ENCODE measurements around the genes CRHR1 and KPNB1.

DNA sequence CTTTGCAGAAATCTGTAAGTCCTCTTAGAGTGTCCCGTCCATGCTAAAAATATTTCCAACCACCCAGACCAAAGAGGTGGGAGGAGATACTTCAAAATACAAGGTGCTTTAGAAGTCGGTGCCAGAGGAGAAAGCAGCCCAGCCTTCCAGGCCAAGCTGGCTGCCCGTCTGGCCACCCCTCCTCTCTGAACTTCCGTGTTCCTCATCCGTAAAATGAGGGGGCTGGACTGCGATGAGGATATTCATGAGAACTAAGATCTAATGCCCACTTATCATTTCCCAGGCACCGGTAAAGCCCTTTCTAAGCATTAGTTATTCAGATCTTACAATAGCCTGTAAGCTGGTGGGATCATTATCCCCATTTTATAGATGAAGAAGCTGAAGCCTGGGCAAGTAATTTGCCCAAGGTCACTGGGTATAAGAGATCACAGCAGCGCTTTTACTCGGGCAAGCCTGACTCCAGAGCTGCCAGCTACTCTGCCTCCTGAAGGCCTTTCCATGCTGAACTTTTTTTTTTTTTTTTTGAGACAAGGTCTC is 16.3 kb upstream of the SPATA32 start:
- PRO-cap, result no peak

GRCh38 chr17:45284280-45285329 is 22.7 kb upstream of the SPATA32 start:
- PRO-cap, result no peak

DNA sequence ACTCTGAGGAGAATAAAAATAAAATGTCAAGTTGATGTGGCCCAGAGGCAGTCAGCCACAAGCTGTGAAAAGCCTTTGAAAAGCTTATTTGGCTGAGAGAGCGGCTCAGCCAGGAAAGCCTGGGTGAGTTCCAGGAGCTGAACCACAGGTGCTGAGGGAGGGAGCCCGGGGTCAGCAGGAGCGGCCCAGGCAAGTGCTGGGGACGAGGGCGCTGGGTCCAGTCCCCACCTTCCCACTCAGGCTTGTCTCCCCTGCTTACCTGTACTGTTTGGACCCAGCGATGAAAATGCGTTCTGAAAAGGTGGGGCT is 27.0 kb upstream of the SPATA32 start:
- PRO-cap, result no peak

DNA sequence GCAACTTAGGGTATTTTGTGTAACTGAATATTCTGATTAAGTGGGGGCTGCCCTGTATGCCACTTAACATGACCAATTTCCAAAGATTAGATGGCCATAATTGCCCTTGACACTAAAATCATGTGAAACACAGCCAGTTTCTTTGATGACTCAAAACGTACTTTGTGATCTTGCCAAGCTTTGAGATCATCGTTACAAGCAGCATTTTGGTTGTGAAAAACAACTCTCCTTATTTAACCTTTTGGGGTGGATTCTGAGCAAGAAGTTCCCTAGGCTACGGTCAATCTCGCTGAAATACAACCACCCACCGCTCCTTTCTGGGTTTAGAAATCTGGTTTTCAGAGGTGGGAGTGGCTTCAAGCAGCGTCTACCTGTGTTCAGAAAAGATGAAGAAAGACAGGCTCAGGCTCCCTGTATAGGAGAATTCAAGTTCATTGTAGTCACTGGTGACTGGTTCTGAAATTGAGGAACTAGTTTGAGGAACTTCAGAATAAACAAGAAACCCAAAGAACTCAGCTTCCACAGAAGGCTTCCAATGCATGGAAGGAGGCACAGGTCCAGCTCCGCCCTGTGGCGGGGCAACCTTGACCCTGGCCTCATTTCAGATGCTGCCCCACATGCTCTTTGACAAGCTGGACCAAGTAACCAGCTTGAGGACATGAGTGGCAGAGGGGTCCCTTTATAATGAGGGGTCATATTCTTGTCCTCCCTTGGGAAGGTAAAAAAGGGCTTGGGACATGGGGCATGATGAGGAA is 9.3 kb downstream of the MAP3K14 start:
- PRO-cap, result no peak

GRCh38 chr17:45783242-45784475 is at the start of gene CRHR1:
Gene CRHR1 (plus strand): TSS chr17:45784320.
- PRO-cap, result no peak

GRCh38 chr17:45896144-45896557 is 1.8 kb downstream of the MAPT start:
- PRO-cap, result no peak

DNA sequence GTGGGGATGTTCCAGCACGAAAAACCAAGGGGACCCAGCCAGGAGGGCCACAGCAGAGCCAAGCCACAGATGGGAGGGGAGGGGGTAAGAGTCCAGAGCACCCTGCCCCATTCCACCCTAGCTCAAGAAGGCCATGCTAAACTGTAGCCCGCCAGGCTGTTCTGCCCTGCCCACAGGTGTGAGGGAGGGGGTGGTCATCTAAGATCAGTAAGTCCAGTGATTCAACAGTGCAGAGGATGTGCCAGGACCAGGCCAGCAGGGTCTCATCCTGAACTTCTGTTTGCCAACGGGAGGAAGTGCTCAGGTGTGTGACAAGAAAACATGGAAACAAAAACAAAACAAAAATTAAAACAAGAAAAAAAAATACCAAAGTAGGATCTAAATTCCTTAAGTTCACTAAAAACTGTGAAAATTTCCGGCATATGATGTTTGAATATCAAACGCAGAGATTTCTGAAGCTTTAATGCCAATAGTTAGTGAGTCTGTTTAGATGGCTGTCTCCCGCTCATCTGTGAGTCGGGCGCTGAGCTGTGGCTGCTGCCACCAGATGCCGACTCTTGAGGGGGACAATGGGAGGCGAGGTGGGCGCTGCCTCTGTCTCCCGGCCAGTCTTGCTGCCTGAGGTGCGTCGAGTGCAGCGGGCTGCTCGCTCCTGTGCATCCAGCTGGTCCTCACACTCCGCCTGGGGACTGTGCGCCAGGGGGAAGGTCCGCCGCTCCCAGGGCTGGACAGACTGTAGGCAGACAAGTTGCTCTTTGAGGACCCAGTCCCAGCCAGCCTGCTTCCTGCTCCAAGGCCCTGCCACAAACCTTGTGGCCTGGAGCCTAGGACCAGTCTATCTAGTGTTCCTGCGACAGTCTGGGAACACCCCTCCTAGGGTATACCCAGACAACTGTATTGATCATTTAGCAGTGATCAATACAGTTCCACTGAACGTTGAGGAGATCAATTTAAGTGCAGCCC is 32.2 kb downstream of the STH start:
- PRO-cap, result no peak

GRCh38 chr17:46136799-46137702 is 56.2 kb downstream of the KANSL1 start:
- PRO-cap, result no peak

- PRO-cap, result no peak
These were observed 24.9 kb downstream of the KANSL1 start for GRCh38 chr17:46168373-46168760.

DNA sequence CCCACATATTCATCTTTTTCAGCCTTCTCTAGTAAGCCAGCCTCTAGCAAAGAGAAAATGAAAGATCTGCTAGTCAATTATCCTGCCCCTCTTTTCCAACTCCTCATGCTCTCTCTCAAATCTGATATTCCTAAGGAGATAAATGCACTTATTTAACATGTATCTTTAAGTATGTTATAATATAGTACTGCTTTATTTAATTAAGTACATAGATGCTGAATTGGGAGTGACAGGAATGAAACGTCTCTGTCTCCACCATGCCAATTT is 23.7 kb downstream of the KANSL1 start:
- PRO-cap, result no peak

DNA sequence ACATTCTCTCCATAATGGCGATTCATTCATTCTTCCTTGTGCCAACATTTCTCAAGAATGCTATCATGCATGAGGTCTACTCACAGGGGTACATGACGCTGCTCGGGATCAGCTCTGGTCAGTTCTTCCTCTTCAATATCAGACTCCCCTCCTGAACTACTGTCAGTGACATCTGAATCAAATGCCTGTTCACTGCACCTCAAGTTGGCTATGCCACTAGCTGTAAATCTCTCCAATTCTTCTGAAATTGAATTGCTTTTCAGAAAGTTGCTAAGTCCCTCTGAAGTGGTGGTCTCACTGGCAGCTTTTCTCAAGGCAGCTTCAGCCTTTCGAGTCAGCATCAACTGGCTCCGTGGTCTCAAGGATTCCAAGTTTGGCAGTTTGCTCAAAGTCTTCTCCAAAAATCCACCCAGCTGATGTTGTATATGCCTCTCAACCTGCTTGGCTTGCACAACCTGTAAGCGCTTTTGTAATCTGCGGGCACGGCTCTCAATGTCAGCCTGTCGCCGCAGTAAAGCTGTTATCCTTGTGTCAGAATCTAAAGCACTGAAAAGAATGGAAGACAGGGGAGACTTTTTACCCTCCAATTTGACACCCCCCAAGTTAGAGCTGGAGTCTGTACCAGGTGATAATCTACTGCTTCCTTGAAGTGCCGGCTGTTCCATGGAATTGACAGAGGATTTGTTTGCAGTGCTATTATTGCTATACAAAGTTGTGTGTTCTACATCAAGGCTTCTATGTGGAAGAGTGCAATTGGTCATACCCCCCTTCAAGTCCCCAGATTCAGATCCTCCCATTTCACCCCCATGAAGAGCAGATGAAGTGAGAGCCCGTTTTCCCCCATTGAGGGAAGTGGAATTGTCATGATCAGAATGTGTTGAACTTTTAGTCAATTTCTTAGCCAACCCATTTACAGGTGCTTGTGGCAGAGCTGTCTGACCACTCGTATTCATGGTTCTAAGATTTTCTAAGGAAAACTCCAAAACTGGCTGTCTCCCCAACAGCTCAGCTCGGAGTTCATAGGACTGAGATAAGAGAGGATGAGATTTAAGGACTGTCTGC is 22.1 kb downstream of the KANSL1 start:
- PRO-cap, result no peak

GRCh38 chr17:46579817-46580135 is 285 bp upstream of the ARL17A start:
- PRO-cap, result no peak

- PRO-cap, result no peak
These were observed 30.3 kb downstream of the CDC27 start for GRCh38 chr17:47158715-47159297.

DNA sequence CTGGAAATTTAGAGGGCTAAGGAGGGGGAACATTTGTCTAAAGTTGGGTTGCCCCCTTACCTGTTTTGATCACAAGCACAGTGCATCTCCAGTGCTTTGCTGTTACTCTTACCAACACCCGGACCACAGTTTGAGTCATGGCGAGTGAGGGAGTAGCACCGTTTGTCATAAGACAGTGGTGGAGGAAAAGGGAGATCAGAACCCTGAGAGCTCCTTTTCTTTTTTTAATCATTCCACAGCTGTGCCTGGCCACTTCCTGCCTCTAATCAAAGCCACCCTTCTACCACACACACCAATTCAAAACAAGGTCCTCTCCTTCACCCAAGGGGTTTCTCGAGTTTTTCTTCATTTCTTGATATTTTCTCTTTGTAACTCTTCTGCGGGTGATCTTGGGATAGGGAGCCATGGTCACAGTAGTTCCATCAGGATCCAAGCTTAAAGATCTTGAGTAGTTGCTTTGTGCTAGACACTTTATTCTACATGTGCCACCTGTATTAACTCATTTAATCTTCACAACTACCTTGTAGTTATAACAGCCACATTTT is 5.1 kb upstream of the MYL4 start:
- PRO-cap, result no peak

DNA sequence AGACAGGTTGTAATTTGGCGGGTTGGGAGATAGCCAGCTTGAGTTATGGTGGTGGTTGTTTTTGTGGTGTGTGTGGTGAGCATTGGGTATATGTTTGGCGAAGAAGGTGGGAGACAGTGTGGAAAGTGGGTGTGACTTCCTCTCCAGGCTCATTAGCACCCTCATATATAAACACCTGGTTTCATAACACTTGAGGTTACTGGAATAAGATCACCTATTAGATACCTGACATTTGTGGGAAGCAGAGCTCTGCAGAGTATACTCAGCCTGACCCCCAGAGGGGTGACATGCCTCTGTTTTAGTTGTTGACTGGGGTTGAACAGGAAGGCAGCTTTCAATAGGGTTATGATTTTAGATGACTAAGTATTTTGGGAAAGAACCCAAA is 18.5 kb upstream of the EFCAB13 start:
- PRO-cap, result no peak

GRCh38 chr17:47649672-47650681 is at the start of gene KPNB1:
Gene KPNB1 (plus strand): TSS chr17:47649919.
- PRO-cap, result bidirectional peak, plus-strand start at chr17:47649965, minus-strand start at chr17:47649632; unidirectional peak, plus-strand start at chr17:47650037; bidirectional peak, plus-strand start at chr17:47650776, minus-strand start at chr17:47650512

DNA sequence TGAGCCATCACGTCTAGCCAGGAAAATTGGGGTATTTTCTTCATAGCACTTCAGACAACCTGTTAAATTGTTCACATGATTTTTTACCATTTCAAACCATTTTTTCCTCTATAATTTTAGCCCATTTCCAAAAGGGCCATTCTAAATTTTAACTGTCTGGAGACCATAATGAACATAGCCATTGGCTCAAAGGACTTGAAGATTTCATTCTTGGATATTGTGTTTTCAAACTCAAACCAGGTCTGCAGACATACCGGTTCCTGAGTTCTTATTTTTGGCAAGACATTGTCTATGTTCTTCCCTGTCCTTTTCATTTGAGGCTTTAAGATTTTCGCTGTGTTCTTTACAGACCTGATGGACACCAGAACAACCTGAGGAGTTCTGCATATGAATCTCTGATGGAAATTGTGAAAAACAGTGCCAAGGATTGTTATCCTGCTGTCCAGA is 21.3 kb upstream of the TBKBP1 start:
- PRO-cap, result no peak

- PRO-cap, result no peak
These were observed 18.0 kb upstream of the TBKBP1 start for GRCh38 chr17:47675611-47676719.

DNA sequence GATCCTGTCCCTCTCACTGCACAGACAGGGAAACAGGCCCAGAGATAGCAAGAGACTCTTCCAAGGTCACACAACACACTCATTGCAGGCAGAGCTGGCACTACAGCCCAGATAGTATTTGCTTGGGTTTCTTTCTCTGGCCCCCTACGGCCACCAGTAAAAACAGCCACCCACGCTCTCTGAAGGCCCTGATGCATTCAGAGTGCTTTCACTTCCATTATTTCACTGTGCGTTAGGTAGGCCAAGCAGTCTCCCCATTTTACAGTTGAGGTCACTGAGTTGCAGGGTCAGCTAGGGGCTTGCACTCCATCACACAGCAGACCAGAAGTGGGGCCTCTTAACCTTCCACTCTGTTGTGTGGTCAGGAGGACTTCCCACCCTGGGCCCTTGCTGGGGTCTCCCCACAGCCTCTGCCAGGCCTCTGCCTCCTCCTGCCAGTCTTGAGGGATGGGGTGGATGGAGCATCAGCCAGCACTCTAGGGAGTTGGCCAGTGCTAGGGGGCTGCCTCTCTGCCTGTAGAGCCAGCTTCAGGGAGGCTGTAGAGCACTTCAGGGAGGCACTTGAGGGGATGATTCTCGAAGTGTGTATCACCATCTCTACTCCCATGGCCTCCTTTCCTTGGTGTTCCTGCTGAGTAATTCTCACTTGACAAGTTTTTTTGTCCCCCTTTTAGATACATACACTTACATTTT is 2.6 kb downstream of the TBX21 start:
- PRO-cap, result no peak

- PRO-cap, result no peak
These were observed 5.3 kb downstream of the PRR15L start for GRCh38 chr17:47952122-47953128.